ENCODE measurements around the genes CCDC186, GFRA1 and PNLIPRP3.

DNA sequence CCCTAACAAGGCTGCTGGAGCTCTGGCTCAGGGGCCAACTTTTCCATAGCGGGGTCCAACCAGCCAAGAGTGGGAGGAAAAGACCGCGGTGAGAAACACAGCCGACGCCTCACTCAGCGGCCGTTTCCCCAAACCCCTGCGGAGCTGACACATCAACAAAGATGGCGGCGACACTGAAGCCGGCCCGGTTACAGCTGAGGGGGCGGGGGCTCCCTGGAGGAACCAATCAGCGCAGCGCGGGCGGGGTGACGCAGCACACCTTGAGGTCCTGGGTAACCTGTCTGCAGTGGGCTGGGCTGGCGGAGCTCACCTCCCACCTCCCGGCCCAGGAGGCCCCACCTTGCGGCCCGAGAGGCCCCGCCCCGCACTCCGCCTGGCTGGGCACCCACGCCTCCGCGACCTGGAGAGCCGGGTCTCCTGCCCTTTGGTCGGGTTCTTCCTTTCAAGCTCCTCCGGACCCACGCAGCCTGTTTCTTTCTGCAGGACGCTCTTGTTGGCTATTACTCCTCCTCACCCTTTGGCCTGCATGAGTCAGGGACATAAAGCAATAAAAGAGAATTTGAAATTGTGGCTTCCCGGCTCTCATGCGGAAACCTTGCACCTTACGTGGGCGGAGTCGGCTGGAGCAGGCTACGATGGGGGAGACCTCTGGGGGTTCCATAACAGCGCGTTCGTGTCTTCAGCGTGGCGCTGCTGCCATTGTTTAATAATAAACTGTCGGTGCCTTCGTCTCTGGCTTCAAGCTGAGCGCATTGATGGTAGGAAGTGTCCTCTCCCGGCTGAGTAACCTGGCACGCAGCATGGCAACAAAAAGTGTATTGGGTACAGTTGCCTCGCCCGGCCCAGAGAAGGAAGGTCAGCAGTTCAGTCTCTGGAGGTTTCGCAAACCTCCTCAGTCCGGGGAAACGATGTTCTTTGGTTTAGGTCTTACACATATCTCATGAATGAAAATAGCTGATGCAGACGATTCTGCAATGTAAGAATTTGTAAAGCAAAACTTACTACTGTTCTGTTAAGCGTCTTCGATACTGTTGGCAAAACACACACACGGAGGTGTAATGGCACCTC lies at the start of gene CCDC186:
Gene CCDC186 (minus strand): TSS at position 163 of the 1,068 bp plus-strand sequence.
- PRO-cap: bidirectional peak, plus-strand start at position 256 of the sequence, minus-strand start at position 151 of the sequence; unidirectional peak, minus-strand start at position 767 of the sequence
- RAMPAGE, long total RNA, 4 experiments: start-site peak on the minus strand in 4 of 4 experiments, centred at positions 145 to 167 of the sequence, 118 to 895 reads per replicate

GRCh38 chr10:114181782-114182314 lies 2.7 kb downstream of the TDRD1 start:
- PRO-cap: no peak
- RAMPAGE, long total RNA, 4 experiments: no peak in any of the 4 experiments

DNA sequence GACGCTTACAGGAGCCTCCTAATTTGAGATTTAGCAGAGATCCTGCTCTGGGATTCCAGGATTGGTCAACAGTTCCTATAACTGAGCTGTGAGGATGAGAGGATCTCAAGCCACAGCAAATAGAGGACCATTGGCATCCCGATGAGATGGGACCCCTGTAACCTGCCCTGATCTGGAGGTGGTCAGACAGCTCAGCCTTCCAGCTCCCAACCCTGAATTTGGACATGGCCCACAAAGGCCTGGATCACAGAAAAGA lies 32.9 kb downstream of the VWA2 start:
- PRO-cap: no peak
- RAMPAGE, long total RNA, 4 experiments: no peak in any of the 4 experiments

DNA sequence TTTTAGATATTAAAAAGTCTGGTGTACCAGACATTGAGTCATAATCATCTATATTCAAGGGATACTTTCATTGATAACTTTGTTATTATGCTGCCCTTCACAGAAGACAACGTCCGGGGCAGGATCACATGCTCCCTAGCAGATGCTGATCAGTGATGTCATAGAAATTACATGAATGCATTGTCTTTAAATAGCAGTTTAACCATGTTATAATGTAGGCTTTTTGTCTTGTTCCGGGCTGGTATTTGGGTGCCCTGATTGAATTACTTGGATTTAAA lies 54.0 kb downstream of the VWA2 start:
- PRO-cap: no peak
- RAMPAGE, long total RNA, 4 experiments: no peak in any of the 4 experiments

DNA sequence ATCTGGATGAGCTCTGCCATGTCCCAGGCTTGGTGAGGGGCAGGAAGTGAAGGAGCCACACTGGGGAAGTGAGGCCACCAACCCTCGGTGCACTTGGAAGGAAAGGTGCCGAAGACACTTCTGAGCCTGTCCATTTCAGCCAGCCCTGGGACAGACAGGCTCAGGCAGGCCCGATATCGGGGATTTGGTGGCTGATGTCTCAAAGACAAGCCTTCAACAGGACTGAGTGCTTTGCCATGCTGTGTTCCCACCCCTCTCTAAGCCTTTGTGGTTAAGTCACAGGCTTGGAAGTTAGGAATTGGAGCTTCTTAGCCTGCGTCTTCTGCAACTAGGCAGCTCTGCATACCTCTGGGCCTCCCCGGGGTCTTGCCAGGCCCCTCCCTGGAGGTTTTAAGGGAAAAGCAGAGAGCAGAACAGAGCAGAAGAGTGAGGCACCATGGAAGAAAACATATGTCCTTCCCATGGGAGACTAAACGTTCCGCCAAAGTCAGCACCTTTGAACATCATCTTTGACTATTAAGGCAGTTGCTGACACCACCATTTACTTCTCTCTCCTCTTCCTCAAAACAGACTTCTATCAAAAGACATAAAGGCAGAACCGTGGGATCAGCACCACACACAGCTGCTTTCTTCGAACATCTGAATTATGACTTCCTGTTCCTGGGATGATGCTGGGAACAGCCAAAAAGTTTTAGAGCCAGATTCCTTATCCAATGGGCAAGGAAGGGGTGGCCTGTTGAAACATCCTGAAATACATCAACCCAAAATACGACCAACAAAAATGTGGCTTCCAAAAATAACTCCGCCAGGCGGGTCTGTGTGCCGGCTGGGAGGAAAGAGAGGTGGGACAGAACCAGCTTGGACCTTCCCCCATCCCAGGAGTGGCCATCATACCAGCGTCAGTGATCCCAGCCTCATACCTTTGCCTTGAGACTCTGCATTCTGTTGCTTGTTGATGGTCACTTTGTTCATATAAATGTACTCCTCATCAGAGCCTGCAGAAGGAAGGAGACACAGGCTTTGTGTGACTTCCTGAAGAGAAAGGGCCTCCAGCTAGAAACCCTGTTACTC lies 71.7 kb downstream of the AFAP1L2 start:
- PRO-cap: unidirectional peak, minus-strand start at position 641 of the sequence
- RAMPAGE, long total RNA, 4 experiments: no peak in any of the 4 experiments

- PRO-cap: no peak
- RAMPAGE, long total RNA, 4 experiments: no peak in any of the 4 experiments
These were observed 4.7 kb downstream of the AFAP1L2 start for GRCh38 chr10:114399355-114400180.

DNA sequence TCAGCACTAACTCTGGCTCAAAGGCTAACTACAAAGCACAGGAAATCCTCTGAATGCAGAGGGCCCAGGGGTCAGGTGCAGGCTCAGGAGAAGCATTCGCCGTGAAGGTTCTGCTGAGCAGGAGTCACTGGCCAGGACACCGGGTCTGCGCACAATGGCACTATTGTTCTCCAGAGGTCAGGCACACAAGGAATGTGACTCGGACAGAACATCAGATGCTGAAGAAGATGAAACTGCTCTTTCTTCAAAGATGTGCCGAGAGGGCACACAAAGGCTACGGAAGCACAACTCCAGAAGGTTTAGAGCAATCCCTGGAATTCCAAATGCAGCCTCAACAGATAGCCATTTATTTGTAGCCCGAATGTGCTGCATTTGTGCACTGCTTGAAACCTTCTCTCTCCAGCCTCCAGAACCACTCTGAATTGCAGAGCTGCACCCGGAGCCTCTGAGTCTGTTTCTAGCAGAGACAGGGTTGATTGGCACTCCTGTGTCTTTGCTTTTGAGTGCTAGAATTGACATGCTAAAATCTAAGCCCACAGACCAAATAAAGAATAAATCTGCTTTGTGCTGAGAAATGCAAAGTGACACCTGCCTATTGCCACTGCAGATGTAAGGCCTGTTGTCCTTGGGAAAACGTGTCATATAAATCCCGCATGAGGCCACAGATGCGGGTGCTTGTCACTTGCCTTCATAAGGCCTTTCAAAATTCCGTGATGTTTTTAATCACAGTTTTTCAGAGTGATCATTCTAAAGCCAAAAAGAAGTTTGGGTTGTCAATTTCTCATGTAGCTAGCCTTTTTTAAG lies 85.5 kb upstream of the AFAP1L2 start:
- PRO-cap: no peak
- RAMPAGE, long total RNA, 4 experiments: no peak in any of the 4 experiments

DNA sequence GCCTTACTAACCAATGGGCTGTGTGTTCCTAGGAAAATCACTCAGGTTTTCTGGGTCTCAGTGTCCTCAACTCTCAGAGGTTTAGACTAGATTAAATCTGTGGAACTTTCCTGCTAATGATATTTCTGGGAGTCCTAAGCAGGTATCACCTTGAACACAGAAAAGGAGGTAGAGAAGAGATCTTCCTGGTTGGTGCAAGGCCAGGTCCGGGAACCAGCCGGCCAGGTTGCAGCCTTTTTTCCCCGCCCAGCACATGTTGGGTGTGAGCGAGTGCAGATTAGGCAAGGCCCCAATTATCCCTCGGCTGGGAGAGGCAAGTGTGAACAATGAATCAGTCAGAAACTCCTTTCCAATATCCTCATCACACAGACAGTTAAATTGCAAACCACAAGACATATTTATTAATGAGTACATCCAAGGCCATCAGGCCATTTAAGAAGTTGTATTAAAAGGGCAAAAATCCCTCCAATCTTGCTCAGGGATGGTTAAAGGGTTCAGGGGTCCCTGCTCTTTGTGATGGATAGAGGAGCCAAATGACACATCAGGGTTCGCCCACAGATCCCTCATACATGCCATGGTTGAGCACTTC lies 115.0 kb upstream of the AFAP1L2 start:
- PRO-cap: no peak
- RAMPAGE, long total RNA, 4 experiments: no peak in any of the 4 experiments

GRCh38 chr10:114551387-114552031 lies 106.6 kb downstream of the ABLIM1 start:
- PRO-cap: no peak
- RAMPAGE, long total RNA, 4 experiments: no peak in any of the 4 experiments

- PRO-cap: no peak
- RAMPAGE, long total RNA, 4 experiments: no peak in any of the 4 experiments
These were observed 87.2 kb downstream of the ABLIM1 start for GRCh38 chr10:114570882-114571220.

DNA sequence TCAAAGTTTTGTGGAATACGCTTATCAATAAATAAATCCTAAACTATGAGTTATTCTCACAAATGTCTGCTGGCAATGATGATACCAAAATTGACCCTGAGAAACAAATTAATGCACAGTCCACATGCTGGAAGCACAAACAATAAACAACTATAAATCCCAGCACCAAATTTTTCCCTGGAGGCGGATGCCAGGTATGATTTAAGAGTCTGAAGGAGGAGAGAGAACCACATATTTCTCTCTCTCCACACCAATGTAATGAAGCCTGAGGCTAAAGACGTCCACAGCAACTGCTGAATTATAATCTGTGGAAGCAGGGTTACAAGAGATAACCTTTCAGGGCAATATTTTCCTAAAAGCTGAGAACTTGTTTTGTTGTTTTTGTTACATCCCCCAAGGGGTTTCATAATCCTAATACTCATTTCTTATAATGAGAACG lies 48.3 kb upstream of the ABLIM1 start:
- PRO-cap: no peak
- RAMPAGE, long total RNA, 4 experiments: no peak in any of the 4 experiments

DNA sequence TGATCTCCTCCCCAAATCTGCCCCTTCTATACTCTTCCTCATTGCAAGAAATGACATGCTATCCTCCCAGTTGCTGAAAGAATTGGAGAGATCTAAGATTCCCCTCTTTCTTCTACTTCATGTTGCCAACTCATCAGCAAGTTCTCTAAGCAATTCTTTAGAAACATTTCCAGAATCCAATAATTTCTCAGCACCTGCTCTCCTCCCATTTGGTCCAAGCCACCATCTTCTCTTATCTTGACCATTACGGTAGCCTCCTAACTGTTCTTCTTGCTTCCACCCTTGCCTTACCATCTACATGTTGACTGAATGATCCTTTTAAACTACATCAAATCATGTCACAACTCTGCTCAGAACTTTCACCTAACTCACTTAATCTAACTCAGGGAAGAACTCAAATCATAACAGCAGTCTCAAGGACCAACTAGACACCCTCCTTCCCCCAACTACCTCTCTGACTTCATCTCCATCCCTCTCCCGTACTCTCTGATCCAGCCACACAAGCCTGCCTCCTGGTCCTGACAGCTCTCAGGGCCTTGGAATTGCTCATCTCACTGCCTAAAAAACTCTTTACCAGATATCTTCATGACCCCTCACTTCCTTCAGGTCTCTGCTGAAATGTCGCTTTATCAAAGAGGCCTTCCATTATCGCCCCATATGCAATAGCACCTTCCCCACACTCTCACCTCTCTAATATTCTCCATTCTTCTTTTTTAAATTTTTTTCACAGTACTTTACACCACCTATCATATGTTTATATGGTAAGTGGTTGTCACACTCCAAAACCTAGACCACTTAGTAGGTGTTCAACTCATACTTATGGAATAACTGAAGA lies 63.9 kb upstream of the FHIP2A start:
- PRO-cap: no peak
- RAMPAGE, long total RNA, 4 experiments: start-site peak on the minus strand in 1 of 4 experiments, centred at position 412 of the sequence, 7 reads per replicate

- PRO-cap: no peak
- RAMPAGE, long total RNA, 4 experiments: no peak in any of the 4 experiments
These were observed 10.7 kb upstream of the FHIP2A start for GRCh38 chr10:114810990-114811253.

DNA sequence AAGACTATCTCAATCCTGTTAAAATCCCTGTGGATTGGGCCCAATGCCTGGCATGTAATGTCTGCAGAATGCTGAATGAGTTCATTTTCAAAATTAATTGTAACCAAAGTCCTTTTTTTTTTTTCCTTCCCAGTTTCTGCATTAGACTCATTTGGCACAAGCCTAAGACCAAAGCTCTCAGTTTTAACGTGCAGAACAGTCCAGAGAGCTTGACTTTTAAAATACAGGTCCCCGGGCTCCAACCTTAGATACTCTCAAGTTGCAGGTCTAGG lies 105.6 kb downstream of the GFRA1 start:
- PRO-cap: no peak
- RAMPAGE, long total RNA, 4 experiments: no peak in any of the 4 experiments

GRCh38 chr10:116270410-116271816 lies 2.1 kb downstream of the GFRA1 start:
- PRO-cap: unidirectional peak, plus-strand start at chr10:116270861; unidirectional peak, plus-strand start at chr10:116271050
- RAMPAGE, long total RNA, 4 experiments: no peak in any of the 4 experiments

DNA sequence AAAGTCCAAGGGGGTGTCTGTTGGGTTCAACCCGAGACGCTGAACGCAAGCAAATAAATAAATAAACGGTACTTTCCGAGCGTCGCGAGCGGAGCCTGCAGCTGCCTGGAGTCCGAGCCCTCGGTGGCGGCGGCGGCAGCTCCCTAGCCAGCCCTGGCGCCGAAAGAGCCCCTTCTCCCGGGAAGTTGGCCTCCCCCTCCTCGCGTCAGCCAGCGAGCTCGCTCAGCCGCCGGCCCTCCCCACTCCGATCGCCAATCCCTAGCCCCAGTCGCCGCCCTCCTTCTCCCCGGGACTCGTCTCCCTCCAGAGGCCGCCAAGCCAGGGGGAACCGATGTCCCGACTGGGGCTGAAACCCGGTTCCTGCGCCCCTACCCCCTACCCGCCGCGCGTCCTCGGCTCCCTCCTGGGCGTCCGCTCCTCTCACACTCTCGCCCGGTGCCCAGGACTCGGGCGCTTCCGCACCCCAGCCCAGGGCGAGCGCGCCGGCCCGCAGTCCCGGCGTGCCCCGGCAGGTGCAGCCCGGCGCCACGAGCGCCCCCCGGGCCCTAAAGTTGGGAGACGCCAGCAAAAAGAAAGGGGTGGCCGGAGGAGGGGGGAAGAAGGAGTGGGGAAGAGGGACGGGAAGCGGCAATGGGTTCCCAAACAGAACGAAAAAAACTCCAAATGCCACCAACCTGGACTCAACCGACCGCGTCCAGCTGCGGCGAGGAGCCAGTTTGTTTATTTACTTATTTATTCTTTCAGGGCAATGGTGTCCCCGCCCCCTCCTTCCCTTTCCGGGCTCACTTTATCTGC lies at the start of gene GFRA1:
Gene GFRA1 (minus strand): TSS at position 718 of the 795 bp plus-strand sequence.
- PRO-cap: unidirectional peak, plus-strand start at position 71 of the sequence; unidirectional peak, plus-strand start at position 100 of the sequence; bidirectional peak, plus-strand start at position 242 of the sequence, minus-strand start at position 165 of the sequence
- RAMPAGE, long total RNA, 4 experiments: start-site peak on the minus strand in 3 of 4 experiments, centred at positions 137 to 731 of the sequence, 5 to 86 reads per replicate

- PRO-cap: no peak
- RAMPAGE, long total RNA, 4 experiments: no peak in any of the 4 experiments
These were observed at the start of gene PNLIPRP3 for GRCh38 chr10:116427658-116428214. Gene PNLIPRP3, plus strand, starts transcription at chr10:116427847.

GRCh38 chr10:116546088-116546423 lies 325 bp downstream of the PNLIP start:
- PRO-cap: no peak
- RAMPAGE, long total RNA, 4 experiments: no peak in any of the 4 experiments

- PRO-cap: no peak
- RAMPAGE, long total RNA, 4 experiments: no peak in any of the 4 experiments
These were observed 27.4 kb upstream of the HSPA12A start for GRCh38 chr10:116769846-116770173.

DNA sequence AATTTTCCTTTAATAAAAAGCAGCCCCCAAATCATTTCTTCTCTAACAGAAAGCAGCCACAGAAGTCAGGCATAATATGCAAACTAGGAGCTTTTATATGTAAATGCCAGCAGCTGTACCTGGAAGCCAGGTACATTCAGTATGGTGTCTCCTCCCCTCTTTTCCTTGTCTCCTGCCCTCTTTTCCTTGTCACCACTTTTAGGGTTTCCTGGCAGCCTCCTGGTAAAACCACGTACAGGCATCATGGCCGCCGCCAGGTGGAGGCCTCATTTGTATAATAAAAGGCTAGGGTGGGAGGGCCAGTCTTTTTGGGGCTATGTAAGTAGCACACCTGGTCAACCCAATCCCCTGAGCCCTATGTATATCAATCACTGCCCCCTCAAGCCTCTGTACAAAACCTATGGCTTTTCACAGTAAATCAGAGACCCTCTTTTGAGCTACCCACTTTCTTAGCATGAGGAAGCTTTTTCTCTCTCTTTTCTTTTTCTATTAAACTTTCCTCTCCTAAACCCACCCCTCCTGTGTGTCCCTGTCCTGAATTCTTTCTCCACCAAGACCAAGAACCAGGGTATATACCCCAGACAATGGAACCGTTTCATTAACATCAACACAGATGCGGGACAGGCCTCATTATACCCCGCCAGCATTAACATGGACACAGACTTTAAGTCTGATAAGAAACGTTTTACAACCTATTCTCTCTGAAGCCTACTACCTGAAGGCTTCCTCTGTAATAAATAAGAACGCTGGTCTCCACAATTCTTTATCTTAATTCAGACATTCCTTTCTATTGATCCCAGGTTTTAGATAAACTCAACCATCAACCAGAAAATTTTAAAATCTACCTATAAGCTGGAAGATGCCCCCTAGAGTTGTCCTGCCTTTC lies 28.4 kb downstream of the PDZD8 start:
- PRO-cap: no peak
- RAMPAGE, long total RNA, 4 experiments: start-site peak on the minus strand in 1 of 4 experiments, centred at position 564 of the sequence, 6 reads per replicate

Measured in gastroesophageal sphincter (tissue), 4 donors.